Penis (tissue), 1 donor: Measurements from ENCODE around the gene DENND5A.

GRCh38 chr11:8749022-8749556, 61.4 kb downstream of the DENND2B start:
- PRO-cap, result no peak

GRCh38 chr11:8767442-8767796, 43.1 kb downstream of the DENND2B start:
- PRO-cap, result no peak

DNA sequence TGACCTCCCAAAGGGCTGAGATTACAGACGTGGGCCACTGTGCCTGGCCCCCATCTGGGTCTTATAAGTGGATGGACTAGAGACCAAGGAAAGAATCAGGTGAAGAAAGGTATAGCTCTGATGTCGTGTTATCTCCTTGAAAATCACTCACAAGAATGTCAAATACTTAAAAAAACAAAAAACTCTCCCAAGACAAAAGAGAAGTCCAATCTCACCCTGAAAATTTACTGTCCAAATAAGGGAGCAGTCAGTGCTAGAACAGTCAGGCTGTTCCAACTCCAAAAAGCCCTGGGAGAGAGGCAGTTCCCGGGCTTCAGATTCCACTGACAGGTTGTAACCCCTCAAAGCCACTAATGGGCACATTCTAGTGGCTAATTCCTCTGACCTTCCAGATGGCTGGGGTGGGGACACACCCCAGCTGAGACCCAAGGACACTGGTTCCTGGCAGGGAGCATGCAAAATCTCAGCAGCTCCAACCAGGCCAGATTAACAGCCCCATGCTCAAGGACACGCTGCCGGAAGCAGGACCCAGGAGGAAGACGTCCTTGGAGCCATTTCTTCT, 35.3 kb downstream of the DENND2B start:
- PRO-cap, result no peak

GRCh38 chr11:8808225-8808574, 2.3 kb downstream of the DENND2B start:
- PRO-cap, result no peak

DNA sequence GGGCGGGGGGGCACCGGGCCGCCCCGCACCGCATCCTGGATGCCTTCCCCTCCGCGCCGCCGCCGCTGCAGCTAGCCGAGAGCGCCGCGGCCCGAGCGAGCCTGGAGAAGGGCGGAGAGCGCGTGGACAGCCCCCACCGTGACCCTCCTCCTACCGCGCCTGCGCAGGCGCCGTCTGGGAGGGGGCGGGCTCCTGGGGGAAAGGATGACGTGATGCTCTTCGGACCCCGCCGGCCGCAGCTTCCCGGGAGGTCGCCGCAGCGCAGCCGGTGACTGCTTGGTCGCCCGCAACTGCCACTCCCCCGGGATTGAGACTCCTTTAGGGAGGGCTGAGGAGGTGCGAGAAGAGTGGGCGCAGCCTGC, at the start of gene DENND5A:
TSS of gene DENND5A (minus strand) at position 110 of the 362 bp plus-strand sequence.
- PRO-cap, result bidirectional peak, plus-strand start at position 244 of the sequence, minus-strand start at position 73 of the sequence

- PRO-cap, result no peak
Measured at GRCh38 chr11:9318677-9319781, 4.6 kb upstream of the TMEM41B start.

- PRO-cap, result bidirectional peak, plus-strand start at chr11:9363561, minus-strand start at chr11:9363388
Measured at GRCh38 chr11:9363093-9363668, 21.3 kb upstream of the IPO7 start.

DNA sequence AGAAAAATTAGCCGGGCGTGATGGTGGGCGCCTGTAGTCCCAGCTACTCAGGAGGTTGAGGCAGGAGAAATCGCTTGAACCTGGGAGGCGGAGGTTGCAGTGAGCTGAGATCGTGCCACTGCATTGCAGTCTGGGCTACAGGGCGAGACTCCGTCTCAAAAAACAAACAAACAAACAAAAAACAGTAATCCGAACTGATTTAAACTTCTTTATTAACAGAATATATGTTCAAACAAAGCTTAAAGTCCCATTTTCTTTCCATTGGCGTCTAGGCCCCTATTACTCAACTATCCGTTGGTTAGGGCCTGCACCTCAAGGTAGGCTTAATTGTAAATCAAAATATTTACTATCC, 1.5 kb upstream of the ZNF143 start:
- PRO-cap, result no peak

DNA sequence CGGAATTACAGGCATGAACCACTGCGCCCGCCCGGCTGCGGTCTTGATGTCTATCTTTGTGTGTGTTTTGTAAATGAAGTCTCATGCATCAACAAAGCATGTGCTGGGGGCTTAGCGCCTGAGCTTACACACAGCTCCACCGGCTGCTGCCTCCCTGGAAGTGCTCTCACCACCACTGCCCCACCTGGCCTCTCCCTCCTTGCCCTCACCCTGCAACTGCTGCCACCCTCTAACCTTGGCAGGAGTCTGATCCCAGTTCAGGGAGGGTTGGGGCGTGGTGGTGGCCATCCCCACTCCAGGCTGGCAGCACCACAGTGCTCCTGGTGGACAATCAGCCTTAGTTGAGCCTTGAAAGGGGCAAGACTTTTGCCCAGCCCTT, 42.6 kb upstream of the WEE1 start:
- PRO-cap, result no peak

DNA sequence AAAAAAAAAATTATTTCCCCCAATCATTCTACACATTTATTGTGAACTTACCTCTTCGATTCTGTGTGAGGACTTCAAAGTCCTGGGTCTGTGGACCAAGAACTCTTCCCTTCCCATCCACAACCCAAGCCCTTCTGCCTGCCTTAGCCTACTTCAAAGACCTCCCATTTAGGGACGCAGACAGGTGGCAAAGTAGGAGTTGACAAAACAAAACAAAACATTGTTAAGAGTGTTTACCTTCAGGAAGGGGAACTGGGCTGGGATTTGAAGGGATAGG, 3.7 kb upstream of the WEE1 start:
- PRO-cap, result no peak

- PRO-cap, result bidirectional peak, plus-strand start at chr11:9574728, minus-strand start at chr11:9574865
Measured at GRCh38 chr11:9574757-9575288, 1.4 kb downstream of the WEE1 start.

DNA sequence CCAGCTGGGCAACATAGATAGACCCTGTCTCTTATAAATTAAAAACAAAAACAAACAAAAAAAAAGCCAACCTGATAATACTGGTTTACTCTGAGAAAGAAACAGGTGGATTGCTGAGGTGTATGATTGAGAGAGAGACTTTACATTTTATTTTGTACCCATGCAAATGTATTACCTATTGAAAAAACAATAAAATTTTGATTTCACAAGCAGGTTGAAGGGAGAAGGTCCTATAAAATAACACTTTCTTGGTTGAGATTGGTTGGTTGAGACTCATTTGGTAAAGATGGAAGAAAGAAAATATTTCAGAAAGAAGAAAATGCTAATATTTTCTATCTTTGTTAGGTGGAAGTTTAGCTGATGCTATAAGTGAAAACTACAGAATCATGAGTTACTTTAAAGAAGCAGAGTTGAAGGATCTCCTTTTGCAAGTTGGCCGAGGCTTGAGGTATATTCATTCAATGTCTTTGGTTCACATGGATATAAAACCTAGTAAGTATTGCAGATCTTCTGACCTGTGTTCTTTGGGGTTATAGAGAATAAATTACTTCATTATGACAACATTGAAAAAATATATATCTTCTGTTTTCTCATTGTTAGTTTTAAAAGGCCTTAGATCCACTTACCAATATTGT, 7.8 kb downstream of the WEE1 start:
- PRO-cap, result no peak

- PRO-cap, result no peak
Measured at GRCh38 chr11:9586365-9587008, 13.0 kb downstream of the WEE1 start.

- PRO-cap, result no peak
Measured at GRCh38 chr11:9726548-9727021, 62.7 kb downstream of the SWAP70 start.

DNA sequence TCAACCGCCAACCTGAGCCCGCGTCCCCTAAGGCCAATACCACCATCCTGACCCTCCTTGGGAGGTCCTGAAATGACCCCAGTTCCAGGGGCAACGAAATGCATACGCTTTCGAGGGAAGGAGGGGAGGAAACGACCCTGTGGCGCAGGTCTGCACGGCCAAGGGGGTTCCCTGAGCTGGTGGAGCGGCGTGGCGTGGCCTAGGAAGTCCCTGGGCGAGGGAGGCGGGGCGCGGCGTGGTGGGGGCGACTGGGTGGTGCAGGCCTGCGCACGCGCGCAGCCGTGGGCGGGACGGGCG, 94.0 kb downstream of the SWAP70 start:
- PRO-cap, result bidirectional peak, plus-strand start outside the sequence, minus-strand start at position 173 of the sequence

DNA sequence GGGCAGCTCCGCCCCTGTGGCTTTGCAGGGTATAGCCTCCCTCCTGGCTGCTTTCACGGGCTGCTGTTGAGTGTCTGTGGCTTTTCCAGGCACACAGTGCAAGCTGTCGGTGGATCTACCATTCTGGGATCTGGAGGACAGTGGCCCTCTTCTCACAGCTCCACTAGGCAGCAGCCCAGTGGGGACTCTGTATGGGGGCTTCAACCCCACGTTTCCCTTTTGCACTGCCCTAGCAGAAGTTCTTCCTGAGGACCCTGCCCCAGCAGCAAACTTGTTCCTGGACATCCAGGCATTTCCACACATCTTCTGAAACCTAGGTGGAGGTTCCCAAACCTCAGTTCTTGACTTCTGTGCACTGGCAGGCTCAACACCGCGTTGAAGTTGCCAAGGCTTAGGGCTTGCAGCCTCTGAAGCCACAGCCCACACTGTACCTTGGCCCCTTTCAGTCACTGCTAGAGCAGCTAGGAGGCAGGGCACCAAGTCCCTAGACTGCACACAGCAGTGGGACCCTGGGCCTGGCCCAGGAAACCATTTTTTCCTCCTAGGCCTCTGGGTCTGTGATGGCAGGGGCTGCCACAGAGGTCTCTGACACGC, 159.2 kb downstream of the SBF2 start:
- PRO-cap, result no peak

DNA sequence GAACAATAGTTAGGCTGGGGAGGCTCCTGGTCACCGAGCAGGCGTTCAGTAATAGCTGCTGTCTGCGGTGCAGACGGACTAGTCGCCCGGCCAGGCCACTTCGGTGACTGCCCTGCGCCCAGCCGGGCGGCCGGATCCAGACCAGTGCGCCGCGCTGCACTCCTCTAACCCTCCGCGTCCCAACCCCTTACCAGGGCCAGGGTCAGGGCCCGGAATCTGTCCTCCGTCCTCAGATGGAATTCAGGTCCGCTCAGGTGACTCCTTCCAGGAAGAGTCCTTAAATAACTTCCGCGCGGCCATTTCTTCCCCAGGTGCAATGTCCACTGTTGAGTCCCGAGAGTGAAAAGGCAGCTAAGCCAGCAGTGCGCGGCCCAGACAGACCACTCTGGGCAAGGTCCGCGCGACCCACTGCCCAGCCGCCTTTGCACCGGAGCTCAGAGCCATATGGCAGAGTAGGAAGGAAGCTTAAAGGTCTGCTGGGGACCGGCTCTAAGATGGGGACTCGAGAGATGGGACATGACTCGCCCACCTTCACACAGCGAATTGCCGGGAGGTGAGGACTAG, 1.7 kb upstream of the ADM start:
- PRO-cap, result no peak

DNA sequence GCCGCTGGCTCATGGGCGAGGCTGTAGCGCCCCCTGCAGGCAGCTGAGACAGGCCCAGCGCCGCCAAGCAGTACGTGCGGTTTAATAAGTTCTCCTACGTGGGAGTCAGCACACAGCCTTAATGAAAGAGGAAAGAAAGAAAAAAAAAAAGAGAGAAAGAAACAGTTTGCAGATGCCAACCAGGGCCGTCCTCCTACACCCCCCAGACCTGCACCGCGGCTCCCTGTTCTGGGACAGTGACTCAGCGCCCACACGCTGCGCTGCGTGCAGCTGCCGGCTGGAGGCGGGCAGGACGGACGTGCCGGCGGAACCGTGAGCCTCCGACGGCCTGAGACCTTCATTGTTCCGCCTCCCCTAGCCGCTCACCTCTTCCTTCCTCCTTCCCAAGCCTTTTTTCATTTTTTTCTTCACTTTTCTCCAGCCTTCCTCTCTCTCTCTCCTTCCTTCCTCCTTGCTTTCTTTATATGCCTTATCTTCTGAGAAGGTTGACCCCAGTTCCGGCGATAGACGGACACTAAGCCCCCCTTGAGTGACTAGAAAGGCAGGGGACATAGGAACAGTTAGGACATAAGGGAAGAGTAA, 3.1 kb downstream of the ADM start:
- PRO-cap, result bidirectional peak, plus-strand start at position 128 of the sequence, minus-strand start outside the sequence; bidirectional peak, plus-strand start at position 267 of the sequence, minus-strand start at position 200 of the sequence

DNA sequence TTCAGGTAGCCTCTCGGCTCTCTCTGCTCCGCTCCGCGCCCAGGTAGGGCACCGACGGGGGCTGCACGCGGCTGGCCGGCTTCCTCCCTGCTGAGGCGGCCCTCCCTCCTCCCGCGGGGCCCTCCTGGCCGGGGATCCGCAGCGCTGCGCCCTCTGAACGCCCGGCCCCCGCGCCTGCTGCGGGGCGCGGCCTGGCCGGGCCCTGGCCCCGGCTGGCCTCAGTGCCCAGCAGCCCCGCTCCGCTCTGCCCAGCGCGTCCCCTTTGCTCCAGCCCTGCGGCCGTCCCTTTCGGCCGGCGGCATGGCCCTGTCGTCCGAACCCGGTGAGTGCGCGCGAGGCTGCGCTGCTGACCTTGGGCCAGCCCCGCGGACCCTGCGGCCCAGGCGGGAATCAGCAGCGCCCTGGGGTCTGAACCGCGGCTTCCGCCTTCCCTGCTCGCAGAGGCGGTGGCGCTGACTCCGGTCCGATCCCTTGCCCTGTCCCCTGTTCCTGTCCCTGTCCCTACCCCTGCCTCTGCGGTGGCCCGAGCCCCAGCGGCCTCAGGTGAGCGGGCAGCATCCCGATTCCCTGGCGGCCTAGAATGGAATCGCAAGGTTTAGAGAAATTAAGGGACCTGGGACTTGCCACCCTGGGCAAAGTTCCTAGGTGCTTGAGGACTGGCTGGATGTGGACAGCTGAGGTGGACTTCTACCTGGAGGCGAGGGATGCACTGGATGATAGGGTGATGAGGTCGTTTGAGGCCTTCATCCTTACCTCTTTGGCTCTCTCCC, 4.2 kb upstream of the AMPD3 start:
- PRO-cap, result bidirectional peak, plus-strand start at position 221 of the sequence, minus-strand start at position 130 of the sequence

DNA sequence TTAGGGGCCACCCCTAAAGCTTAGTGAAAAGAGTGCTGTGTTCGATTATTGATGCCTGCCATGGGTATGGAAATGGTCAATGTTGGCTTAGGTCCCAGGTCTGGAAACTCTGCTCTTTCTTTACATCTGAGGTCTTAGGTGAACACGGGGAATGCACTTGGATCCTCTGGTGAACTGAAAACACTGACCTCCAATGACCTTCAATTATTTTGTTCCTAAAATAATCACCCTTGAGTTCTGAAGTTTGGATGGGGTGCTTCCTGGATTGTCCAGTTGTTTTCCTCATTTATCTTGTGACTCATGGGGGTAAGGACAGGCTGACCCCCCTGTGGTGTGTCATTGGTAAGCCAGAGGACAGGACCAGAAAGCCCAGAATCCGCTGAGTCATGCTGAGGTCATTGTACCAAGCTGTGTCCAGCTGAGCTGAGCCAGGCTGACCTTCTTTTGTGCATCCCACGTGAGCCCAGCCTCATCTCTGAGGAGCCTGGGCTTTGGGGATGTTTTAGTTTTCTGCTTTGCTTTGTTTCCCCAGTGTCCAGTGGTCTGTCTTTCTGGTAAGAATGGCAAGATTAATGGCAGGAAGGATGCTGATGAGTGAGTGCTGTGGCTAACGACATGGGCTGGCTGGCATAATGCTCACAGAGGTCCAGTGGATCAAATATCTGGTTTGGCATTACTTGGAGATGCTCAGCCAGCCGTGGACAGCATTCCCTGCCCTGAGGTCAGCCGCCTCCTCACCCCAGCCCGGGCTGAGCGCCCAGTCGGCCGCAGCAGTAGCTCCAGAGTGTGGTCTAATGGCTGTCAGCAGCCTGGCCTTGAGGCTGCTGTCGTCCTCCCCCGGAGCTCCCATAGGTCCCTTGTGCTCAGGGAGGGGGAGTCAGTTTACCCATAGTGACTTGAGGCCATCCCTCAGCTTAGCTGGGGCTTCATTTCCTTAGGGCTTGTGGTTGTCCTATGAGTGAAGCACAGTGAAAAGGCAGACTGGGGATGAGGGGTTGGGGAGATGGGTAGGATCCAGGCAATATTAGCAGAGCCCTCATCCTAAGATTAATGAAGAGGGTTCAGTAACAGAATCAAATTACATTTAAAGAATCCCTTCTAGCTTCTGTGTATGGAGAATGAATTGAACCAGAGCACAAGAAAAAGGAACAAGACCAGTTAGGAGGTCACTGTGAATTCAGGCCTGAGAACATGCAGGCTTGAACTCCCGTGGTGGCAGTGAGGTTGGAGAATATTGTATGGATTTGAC, 35.7 kb downstream of the AMPD3 start:
- PRO-cap, result no peak